Osteocyte (in vitro differentiated cells): Measurements from ENCODE around the gene FERMT1.

GRCh38 chr20:3981195-3981595, 34.2 kb downstream of the RNF24 start:
- PRO-cap = no peak

DNA sequence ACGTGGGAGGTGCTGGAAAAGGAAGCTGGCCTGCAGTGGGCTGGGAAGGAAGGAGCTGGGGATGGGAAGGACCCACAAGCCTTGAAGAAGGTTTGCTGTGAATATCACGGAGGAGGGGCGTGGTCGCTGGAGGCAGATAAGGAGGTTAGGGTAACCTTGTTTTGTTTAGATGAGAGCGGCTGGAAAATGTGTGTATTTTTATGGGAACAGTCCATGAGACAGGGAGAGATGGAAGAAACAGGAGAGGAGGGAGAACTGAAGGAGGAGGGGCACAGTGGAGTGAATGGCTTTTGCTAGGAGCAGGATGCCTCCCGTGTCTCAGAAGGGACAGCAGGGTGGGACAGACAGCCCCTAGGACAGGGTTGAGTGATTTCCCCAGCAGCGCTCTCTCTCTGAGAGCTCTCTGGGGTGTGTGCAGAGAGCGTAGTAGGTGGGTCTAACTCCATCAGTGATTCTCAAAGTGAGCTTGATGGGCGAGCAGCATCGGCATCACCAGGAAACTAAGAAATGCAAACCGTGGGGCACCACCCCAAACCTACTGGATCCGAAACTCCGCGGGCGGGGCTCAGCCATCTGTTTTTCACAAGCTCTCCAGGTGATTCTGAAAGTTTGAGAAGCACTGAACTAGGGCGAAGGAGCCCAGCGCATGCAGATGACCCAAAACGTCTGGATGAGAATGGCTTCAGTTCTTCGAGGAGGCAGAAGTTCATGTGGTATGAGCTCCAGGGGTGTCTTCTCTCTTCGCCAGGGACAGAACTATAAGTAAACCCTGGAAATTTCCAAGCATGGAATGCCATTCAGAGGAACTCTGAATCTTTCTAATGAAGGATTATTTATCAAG, 13.8 kb upstream of the SMOX start:
- PRO-cap = no peak

GRCh38 chr20:4698985-4700245, 13.2 kb downstream of the PRNP start:
- PRO-cap = no peak

GRCh38 chr20:4719978-4720612, 1.6 kb upstream of the PRND start:
- PRO-cap = no peak

DNA sequence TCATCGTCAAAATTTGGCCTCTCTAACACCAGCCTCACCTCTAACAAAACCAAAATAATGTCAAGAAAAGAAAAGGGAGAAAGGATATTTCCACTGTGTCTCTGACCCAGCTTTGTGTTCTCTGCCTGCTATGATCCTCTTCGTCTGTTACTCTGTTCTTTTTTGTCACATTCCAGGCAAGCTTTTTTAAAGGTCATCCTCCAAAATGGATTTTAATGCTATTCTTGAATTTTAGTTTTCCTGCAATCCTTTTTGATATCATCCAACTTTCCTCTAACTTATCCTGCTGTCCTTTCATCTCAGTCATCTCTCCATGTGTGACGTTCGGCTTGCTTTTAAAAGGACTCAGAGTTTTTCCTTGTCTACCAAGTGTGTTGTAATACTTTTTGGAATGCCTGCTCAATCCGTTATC, 48.7 kb upstream of the SLC23A2 start:
- PRO-cap = no peak

DNA sequence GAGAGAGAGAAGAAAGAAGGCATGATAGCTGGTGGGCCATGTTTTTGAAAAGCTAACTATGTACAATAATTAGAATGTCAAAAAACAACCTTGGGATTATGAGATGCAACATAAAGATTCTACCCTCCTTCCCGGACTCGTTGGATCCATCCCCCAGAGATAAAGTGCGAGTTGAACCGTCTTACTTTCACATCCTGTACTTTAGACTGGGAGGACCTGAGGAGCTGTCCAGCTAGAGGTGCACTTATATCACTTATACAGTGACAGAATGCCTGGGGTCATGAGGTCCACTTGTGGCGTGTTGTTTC, 2.0 kb downstream of the CDS2 start:
- PRO-cap = no peak

- PRO-cap = no peak
Observed at GRCh38 chr20:5606228-5607220, 4.3 kb downstream of the GPCPD1 start.

DNA sequence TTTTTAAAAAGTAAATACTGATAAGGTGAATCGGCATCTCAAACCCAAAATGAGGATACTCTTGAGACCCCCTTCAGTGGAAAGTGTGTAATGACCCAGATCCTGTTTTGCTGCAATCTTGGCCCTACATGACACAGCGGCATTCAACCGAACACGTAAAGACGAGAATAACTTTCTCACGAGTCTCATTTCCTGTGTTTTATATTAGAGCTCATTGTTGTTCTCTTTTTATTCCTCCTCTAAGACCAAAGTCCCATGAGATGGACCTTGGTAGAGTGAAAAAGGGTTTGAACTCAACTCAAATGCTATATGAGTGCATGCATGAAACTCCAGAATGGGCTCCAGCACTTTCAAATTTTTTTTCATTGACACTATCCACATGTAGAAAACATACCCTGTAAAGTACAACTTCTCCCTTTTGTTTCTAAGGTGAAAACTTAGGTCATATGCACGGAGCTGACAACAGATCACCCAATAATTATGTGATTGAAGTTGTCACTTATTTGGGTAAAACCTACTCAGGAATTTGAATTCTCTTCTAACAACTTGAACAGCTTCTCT, 34.7 kb upstream of the GPCPD1 start:
- PRO-cap = no peak

- PRO-cap = no peak
Observed at GRCh38 chr20:5848413-5848612, 63.0 kb upstream of the CHGB start.

DNA sequence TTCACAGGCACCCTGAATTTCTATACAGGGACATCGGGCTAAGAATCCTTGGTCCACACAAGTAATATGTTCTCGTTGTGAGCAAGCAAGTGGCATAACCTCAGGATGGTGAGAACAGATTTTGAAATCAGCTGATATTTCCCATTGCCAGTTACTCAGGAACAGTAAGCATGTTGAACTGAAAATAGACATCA, 48.7 kb upstream of the CHGB start:
- PRO-cap = no peak

GRCh38 chr20:6009639-6010334, 3.9 kb downstream of the CRLS1 start:
- PRO-cap = no peak

DNA sequence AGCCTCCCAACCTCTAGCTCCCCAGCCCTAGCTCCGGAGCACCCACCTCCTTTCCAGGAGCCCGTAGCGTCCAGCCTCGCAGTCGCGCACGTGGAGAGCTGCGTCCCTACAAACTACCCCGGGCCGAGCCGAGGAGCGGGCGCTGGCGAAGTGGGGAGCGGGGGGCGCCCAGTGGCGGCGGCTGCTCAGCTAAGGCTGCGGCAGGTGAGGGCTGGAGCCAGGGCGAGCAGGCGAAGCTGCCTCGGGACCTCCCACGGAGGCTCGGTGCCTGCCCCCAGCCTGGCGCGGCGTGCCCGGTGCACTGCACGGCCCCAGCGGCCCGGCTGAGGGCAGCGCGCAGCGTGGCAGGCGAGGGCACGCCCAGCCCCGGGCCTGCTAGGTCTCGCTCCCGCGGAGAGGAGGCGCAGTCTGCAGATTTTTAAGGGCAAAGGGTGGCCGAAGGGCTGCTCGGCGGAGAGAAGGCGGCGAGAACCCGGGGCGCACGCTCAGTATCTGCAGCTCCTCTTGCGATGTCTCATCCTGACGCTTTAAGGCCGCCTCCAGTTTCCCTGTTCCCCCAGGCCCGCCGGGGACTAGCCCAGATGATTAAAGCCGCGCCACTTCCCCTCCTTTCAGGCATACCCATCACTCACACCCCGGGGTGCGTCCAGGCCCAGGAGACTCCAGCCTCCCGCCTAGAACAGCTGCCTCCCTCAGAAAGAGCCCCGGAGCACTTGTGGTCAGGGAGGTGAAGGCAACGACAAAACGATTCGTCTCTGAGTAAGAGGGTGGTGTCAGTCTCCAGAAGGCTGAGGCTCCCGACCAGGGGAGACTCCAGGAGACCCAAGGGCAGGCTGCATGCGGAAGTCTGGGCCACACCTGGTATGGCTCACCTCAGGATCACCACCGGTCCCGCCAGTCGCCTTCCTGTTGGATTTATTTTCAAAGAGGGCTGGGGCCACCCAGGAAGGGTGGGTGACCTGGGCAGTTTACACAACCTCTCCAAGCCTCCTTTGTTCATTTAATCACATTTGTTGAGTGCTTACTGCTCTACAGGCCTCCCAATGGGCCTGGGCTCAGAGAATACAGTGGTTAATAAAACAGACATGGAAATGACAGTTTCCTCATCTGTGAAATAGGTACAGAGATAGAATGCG, at the start of gene FERMT1:
FERMT1 (minus strand) TSS at position 303 of the 1,136 bp plus-strand sequence.
- PRO-cap = unidirectional peak, plus-strand start at position 427 of the sequence

DNA sequence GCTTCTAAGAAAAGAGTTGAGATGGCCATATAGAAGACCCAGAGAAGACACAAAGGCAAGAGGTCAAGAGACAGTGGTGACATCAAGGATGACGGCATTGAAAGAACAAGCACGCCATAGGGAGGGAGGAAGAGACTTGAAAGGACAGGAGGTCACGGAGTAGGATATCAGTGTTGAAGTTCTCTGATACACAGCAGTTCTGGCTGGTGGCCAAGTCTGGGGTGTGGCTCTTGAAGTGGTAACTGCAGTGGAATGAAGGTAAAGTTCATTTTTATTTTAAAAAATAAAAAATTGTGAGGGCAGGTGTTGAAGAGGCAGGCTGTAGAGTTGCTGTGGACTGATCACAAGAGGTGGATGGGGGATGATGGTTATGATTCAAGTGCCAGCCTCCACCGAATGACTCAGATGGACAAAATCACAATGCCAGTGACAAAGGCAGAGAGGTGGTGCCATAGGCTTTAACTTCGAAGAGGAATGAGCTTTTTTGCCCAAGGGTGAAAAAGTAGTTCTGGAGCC, 53.2 kb upstream of the BMP2 start:
- PRO-cap = no peak

DNA sequence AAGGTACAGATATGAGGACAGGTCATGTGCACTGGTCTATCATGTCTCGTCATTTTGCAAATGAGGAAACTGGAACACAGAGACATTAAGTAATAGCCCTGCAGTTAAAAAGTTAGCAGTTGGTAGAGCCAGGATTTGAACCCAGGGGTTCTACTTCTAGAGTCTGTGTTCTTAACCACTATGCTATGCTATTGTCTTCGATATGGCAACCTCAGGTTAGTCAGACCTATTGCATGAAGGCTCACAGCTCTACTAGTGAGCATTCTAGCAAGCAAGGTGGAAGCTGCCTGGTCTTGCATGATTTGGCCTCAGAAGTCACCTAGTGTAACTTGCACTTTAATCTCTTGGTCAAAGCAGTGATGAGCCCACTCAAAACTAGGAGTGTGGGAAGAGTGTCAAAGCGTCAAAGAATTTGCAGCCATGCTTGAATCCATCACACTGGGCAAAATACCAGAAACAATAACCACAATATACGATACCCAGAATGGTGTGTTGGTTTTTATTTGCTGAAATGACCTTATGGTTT, 20.5 kb upstream of the BMP2 start:
- PRO-cap = no peak

DNA sequence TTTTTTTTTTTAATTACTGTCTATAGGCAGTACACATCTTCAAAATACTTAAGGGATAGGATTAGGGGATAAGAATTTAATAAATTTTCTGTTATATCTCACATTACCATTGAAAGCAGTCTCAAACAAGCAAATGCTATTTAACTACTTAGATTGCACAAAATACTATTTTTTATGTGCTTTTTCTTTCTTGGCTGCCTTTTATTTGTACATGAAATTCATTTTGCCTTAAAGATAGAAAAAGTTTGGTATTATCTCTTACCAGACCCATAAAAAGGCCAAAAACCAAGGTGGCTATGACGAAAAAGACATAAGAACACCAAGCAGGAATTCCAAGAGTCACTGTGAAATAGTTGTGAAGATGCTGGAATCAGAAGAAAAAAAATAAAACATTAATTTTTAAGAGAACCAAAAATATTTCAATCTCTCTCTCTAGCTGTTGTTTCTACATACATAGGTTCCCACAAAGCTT, 32.5 kb downstream of the TMX4 start:
- PRO-cap = no peak

GRCh38 chr20:8472591-8473422, 340.7 kb downstream of the PLCB1 start:
- PRO-cap = no peak

DNA sequence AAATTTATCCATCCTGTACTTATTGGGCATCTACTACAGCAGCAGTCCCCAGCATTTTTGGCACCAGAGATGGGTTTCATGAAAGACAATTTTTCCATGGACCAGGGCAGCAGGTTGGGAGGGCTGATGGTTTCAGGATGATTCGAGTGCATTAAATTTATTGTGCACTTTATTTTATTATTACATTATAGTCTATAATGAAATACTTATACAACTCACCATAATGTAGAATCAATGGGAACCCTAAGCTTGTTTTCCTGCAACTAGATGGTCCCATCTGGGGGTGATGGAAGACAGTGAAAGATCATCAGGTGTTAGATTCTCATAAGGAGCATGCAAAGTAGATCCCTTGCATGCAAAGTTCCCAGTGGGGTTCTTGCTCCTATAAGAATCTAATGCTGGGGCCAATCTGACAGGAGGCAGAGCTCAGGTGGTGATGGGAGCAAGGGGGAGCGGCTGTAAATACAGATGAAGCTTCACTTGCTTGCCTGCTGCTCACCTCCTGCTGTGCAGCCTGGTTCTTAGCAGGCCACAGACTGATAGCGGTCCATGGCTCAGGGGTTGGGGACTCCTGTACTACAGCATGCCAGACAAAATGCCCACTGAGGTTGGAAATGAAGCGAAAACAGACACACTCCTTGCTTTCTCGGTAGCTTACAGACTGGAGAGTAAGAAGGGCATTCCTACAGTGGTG, 386.7 kb downstream of the PLCB1 start:
- PRO-cap = no peak

- PRO-cap = no peak
Observed at GRCh38 chr20:8933677-8933911, 135.3 kb upstream of the PLCB4 start.

- PRO-cap = no peak
Observed at GRCh38 chr20:9225806-9226356, 157.0 kb downstream of the PLCB4 start.

GRCh38 chr20:9261713-9262301, 192.9 kb downstream of the PLCB4 start:
- PRO-cap = no peak